Bile duct (tissue), 1 donor: ENCODE data around the gene TCF7L2.

GRCh38 chr10:112372114-112372548, 1.8 kb upstream of the ACSL5 start:
- PRO-cap = no peak

DNA sequence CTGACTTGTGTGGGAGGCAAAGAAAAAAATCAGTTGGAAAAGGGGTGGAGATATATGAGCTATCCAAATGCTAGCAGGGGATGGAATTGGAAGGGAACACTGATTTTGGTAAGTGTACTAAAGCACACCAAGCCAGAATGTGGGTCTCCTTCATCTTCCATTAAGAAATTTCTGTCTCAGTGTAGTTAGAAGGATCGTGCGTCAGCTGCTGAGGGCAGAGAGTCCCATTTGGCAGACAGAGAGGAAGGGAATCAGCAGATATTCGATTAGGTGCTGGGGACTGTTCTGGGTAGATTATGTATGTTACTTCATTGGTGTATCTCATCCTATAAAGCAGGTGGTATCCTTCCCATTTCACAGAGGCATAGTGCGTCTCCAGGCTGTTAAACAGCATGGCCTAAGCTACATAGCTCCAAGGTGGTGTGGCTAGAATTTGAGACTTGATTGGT, 530 bp downstream of the ACSL5 start:
- PRO-cap = no peak

DNA sequence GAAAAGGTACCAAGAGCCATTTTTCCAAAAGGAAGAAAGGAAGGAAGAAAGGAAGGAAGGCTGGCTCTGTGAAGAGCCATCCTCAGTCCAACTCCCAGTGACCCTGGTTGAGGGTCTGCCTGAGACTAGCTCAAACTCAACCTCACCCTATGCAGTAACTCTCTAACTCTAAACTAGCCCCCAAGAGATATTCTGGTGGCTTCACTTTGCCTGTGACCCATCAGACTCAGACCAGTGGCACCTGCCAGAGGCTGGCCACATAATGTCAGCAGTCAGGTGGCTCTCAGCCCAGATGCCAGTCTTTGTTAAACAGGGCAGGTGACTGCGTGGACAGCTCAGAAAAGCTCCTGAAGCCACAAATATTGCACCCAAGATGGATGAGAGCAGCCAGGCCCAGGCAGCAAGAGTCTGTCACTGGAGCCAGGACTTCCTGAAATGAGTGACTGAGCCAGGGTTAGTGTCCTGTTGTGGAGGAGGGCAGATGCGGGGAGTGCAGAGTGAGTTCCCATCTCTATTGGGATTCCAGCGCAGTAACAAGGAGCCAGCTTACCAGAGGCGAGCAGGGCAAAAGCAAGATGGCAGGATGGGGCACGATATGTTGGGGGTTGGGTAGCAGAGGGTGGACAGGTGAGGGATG, 129.7 kb upstream of the TCF7L2 start:
- PRO-cap = no peak

DNA sequence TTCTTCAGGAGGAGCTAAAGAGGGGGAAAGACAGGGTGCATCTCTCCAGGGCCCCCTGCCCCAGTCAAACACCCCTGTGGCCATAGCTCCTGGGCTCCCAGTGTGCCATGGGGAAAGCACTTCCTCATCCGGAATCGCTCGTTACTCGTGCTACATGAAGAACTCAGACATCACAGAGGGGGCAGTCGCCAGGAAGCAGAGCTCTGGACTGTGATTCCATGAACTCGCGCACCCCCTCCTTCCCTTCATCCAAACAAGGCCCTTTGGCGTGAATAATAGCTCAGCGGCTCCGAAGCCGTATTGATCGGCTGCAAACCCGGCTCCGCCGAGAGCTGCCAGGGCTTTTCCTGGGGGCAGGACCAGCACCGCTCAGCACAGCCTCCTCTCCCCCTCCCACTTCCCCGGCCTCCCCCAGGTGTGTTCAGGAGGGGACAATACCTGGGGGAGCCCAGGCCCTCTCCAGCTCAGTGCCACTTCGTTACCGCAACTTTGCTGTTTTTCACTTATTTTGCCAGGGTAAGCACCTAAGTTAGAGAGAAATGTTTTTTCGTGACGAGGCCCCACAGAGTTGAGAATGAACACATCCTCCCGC, 129.0 kb upstream of the TCF7L2 start:
- PRO-cap = no peak

GRCh38 chr10:112835797-112836500, 114.1 kb upstream of the TCF7L2 start:
- PRO-cap = no peak

GRCh38 chr10:112880883-112881563, 69.0 kb upstream of the TCF7L2 start:
- PRO-cap = no peak

DNA sequence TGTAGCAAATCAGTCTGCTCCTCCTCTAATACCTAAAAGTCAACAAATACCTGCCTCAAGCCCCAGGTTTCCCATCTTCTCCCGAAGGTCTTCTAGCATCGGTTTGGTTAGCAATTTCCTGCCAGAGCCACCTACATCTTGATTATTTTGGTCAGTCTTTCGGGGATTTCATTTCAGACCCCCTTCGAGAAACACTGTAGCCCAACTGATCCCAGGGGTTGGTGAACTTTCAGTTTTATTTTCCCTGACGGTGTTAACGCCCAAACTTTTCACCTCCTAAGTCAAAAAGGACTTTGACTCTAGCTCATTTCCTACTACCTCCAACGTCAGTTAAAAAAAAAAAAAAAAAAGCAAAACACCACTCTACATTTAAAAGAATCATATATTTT, 999 bp upstream of the TCF7L2 start:
- PRO-cap = unidirectional peak, minus-strand start at position 210 of the sequence

GRCh38 chr10:112950186-112950934, at the start of gene TCF7L2:
TCF7L2 (plus strand) TSS chr10:112950247.
- PRO-cap = bidirectional peak, plus-strand start at chr10:112950250, minus-strand start at chr10:112950029; unidirectional peak, plus-strand start at chr10:112950820

DNA sequence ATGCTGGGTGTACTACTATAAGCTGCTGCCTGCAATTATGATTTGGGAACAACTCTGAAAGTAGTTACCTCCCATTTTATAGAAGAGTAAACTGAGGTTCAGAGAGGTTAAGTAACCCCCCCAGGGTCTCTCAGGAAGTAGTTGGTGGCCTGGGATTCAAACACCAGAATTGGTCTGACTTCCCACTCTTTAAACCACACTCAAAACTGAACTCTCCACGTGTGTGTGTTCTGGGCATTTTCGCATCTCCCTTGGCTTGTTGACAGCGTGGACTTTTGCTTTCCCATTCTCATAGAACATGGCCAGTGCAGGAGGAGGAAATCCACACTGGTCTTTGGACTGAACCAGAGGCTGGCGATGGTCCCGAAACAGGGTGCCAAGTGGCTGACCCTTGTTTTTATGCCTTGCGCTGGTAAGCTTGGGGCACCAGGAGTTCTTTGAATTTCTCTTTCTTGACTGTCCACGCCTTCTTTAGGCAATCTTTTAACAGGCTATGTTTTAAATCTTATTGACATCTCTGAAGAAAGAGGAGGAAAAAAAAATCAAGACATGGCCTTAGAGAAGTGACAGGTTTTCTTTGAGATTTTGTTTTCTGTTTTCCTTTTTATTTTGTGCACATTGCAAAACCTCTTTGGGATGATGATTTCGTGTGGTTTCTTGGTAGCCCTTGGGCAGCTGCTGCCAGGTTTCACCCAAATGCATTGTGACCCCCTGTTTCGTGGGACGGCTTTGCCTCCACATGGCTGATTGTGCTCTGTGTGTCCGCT, 71.7 kb downstream of the TCF7L2 start:
- PRO-cap = no peak

GRCh38 chr10:113028206-113028773, 78.2 kb downstream of the TCF7L2 start:
- PRO-cap = no peak

GRCh38 chr10:113037365-113038760, 87.8 kb downstream of the TCF7L2 start:
- PRO-cap = no peak

- PRO-cap = no peak
Observed at GRCh38 chr10:113041978-113042617, 92.1 kb downstream of the TCF7L2 start.

DNA sequence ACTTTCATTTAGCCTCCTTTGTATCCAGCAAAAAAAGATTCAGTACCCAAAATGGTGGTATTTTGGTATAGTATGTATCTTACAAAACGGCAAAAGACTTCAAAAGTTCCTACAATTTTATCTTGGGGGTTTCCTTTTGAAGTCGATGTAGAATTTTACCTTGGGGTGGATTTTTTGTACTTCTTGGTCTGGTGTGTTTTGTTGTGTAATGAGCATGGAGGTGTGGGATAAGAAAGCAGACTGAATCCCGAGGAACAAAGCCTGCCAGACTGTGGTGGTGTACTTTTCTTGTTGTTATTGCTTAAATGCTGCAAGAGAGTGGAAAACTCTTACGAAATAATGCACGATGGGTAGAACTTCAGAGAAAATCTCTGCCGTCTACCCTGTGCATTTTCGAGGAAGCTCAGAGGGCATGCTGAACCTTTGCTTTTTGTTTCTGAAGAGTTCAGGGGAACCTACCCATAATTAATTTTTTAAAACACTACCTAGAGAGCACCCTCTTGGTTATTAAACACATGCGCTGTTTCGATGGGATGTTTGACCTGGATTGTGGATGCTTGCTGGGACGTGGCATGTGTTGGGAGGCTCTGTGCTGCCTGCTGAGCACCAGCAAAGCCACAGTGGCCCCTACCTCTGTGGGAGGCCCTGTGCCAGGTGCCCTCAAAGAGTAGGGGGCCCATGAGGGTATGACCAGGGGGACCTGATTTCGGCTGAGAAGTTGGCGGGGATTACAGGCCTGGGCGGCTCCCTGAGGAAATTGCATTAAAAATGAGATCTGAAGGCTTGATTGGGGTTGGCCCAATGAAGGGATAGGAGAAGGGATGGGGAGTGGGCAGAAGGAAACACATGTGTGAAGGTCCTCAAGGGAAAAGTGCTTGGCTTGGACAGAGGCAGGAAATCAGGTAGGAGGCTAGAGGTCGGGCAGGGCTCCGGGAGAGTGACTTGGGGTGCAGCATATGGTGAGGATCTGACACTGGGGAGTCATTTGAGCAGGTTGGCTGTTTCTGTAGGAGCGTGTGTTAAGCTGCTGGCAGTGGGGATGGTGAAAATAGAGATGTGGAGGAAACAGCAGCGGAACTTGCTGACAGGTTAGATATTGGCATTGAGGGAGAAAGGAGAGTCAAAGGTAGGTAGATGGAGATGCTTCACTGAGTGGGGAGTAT, 94.2 kb downstream of the TCF7L2 start:
- PRO-cap = no peak

- PRO-cap = unidirectional peak, plus-strand start at chr10:113087631
Observed at GRCh38 chr10:113087173-113087985, 137.3 kb downstream of the TCF7L2 start.

DNA sequence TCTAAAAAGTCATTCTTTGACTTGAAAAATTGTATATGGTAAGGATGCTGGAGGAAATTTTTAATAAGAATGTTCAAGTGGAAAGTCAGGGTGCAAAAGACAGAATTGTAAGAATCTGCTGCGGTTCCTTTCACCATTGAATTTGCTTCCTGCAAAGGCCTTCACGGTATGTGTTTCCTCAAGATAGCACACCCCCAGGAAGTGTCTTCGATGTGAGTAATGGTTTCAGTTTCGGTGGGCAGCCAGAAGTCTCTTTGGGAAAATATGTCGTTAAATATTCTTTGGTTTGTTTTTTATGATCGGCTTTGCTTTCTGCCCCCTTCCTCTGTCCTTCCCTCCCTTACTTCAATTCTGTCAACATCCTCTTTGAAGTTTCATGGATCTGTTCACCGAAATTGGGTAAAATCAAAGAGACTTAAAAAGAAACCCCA, 171.0 kb upstream of the HABP2 start:
- PRO-cap = no peak

DNA sequence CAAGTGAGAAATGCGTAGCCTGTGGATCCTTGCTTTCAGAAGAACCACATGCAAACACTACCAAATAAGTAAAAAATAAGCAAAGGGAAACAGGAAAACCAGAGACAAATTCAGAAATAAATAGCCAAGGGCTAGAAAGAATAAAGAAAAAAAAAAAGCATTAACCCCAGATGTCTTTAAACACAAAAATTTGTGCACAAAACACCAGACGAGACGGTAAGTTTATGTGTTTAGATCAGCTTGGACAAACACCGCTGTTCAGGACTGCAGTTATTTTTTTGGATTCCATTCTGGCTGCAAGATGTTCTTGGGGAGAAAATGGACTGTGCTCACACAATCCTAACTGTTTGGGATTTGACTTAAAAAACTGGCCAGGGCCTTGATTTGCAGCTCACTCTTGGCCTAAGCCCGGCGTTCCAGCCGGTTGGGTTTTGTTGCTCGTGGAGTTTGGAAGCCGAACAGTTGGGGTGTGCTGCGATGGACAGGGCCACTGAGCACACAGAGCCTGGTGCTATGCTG, 168.0 kb upstream of the HABP2 start:
- PRO-cap = no peak

- PRO-cap = bidirectional peak, plus-strand start at chr10:113464032, minus-strand start at chr10:113463872
Observed at GRCh38 chr10:113463811-113464215, 89.0 kb upstream of the HABP2 start.

- PRO-cap = no peak
Observed at GRCh38 chr10:113961279-113962022, 82.2 kb upstream of the ADRB1 start.

- PRO-cap = no peak
Observed at GRCh38 chr10:113982480-113983214, 61.0 kb upstream of the ADRB1 start.

DNA sequence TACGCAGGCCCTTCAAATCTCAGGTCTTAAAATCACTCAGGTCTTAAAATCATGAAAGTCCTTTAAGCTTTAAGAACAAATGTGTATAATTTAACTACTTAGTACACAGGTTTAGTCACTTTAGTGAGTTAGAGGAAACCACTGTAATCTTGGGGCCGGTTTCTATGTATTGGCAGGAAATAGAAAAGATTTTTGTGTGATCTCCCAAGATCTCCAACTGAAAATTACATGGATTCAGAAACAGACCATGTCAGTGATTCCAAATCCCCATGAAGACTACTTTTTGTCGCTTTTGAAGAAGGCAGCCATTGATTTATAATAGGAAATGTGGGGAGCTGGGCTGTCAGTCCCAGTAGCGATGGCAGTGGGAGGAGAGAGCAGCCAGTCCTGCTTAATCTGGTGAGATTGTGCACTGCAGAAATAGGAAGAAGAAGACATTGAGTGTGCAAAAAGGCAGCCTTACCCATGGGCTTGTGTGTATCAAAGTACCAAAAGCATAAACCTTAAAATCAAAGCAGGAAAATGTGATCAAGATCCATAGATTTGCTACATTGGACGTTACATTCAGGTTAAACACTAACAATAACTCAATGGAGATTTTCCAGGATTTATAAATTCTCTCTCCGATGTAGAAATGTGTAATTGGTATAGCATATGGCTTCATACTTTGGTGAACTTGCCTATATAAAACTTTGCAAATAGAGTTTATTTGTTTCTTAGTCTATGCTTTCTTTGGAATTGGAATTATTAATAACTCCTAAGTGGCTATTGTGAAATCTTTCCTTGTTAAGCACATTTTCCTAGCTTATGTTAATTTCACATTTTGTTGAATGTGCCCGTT, 4.8 kb downstream of the ADRB1 start:
- PRO-cap = no peak